ENCODE results near the genes GPX8 and CCNO.

GRCh38 chr5:44809295-44810213 lies 807 bp downstream of the MRPS30 start:
- PRO-cap, 4 experiments, result peak in 1 of 4 experiments; most common minus-strand start chr5:44809788 (in 1)
- RAMPAGE, long total RNA, 2 experiments, result no peak in any of the 2 experiments
- RRBS, result no CpG with 5 or more reads among the region's 46 CpGs

- PRO-cap, 4 experiments, result no peak in any of the 4 experiments
- RAMPAGE, long total RNA, 2 experiments, result no peak in any of the 2 experiments
- RRBS, result no CpG with 5 or more reads among the region's 6 CpGs
These were observed 186.7 kb downstream of the PARP8 start for GRCh38 chr5:50853142-50853604.

DNA sequence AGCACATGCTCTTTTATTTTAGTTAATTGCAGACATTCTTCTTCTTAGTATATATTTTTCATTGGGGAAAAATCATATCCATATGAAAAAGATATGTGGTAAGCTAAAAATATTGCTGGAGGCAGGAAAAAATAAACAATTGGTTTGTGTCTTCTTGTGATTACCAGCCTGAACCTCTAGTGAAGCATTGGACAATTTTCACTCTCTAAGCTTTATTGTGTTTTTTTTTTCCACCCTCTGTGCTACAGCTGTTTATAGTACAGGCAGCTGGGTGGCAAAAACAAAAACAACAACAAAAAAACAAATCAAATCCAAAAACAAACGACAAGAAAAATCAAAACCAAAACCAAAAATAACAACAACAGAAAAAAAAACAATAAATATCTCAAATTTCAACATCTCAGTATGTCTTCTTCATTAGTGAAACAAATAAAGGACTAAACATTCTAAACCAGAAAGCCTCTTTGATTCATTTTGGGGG lies 342.9 kb upstream of the ISL1 start:
- PRO-cap, 4 experiments, result peak in 1 of 4 experiments; most common minus-strand start position 244 of the sequence (in 1)
- RAMPAGE, long total RNA, 2 experiments, result no peak in any of the 2 experiments
- RRBS, result no CpG with 5 or more reads among the region's 1 CpG

GRCh38 chr5:51226146-51226914 lies 156.9 kb upstream of the ISL1 start:
- PRO-cap, 4 experiments, result no peak in any of the 4 experiments
- RAMPAGE, long total RNA, 2 experiments, result no peak in any of the 2 experiments
- RRBS, result no CpG with 5 or more reads among the region's 2 CpGs

DNA sequence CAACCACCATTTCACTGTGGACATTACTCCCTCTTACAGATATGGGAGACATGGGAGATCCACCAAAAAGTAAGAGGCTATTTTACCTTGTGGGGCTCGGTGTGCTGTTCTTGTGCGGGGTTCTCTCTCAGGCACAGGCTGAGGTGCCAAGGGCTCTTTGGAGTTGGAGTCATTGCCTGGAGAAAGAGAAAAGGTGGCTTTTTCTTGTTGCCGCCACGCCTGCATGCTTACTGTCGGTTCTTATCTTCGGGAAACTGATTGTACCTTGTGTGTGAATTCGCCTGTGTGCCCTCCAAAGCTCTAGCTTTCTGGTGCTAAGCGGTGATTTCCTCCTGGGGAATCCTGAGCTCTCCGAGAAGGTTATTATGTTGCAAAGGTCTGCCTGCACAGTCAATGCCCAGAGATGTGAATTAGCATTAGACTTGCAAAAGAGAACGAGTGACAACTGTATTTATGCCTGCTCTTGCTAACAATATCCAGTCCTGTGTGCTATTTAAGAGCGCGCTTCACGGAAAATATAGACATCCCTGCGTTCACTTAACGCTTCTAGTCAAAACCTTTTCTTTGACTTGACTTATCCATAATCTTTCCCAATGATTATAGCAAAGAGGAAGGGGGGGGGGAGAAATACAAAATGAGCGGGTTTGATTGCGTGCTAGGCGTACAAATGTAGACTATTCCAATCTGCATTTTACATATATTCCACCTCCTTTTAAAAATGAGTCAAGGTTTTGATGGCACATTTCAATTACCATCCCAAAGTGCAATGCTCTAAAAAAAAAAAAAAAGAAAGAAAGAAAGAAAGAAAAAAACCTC lies 591 bp downstream of the ISL1 start:
- PRO-cap, 4 experiments, result no peak in any of the 4 experiments
- RAMPAGE, long total RNA, 2 experiments, result no peak in any of the 2 experiments
- RRBS, result no CpG with 5 or more reads among the region's 18 CpGs

GRCh38 chr5:51387015-51387850 lies 4.0 kb downstream of the ISL1 start:
- PRO-cap, 4 experiments, result no peak in any of the 4 experiments
- RAMPAGE, long total RNA, 2 experiments, result no peak in any of the 2 experiments
- RRBS, result no CpG with 5 or more reads among the region's 37 CpGs

DNA sequence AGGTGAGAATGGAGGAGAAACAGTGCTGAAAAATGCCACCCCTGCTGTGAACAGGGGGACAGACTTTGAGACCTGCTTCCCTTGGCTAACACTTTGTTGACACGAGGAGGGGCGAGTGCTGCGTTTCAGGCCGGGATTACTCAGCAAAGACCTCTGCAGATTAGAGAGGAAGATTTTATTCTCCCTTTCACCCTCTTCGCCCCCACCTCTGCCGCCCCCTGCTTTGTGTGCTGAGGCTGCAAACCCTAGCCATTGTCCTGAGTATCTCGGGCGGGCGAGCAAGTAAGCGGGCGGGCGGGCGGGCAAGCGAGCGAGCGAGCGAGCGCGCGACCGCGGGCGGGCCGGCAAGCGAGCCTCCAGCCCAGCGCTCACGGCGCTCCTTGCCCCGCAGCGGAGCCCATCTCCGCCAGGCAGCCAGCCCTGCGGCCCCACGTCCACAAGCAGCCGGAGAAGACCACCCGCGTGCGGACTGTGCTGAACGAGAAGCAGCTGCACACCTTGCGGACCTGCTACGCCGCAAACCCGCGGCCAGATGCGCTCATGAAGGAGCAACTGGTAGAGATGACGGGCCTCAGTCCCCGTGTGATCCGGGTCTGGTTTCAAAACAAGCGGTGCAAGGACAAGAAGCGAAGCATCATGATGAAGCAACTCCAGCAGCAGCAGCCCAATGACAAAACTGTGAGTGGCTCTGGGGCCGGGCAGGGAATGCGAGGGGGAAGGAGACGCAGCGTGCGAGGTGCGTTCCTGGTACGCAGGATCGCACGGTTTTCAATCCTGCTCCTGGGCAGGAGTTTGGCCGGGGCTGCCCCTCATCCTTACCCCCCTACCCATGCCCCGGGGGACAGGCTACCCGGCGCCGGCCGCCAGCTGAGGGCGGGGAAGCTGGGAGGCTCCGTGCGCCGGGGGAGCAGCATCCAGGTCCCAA lies 6.3 kb downstream of the ISL1 start:
- PRO-cap, 4 experiments, result no peak in any of the 4 experiments
- RAMPAGE, long total RNA, 2 experiments, result no peak in any of the 2 experiments
- RRBS, result 4% methylated on average over 21 of the region's 68 CpGs

DNA sequence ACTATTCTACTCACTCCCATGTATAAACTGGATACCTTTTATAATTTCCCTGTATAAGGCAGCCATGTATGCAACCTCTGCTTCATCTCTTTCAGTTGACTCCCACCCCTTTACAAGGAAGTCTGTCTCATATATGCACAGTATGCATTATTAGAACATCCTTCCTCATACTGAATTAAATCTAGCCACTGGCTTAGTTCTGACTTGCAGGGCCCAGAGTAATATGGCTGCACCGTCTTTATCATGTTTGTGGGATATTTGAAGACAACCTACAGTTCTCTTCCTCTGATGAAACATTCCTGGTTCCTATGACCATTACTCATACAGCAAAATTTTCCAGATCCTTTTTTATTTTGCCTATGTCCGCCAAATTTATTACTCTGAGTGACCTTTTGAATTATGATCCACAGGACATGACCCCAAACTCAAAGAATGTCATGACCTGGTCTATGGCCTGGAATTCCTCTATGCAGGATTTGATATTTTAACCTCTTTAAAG lies 76.6 kb upstream of the ITGA1 start:
- PRO-cap, 4 experiments, result peak in 2 of 4 experiments; most common minus-strand start position 249 of the sequence (in 2)
- RAMPAGE, long total RNA, 2 experiments, result no peak in any of the 2 experiments
- RRBS, result no CpG with 5 or more reads among the region's 2 CpGs

GRCh38 chr5:52727517-52728123 lies 60.1 kb upstream of the ITGA1 start:
- PRO-cap, 4 experiments, result peak in 3 of 4 experiments; most common plus-strand start chr5:52727975 (in 2); most common minus-strand start chr5:52727856 (in 3)
- RAMPAGE, long total RNA, 2 experiments, result no peak in any of the 2 experiments
- RRBS, result no CpG with 5 or more reads among the region's 6 CpGs

GRCh38 chr5:52773973-52774568 lies 13.6 kb upstream of the ITGA1 start:
- PRO-cap, 4 experiments, result no peak in any of the 4 experiments
- RAMPAGE, long total RNA, 2 experiments, result no peak in any of the 2 experiments
- RRBS, result no CpG with 5 or more reads among the region's 6 CpGs

DNA sequence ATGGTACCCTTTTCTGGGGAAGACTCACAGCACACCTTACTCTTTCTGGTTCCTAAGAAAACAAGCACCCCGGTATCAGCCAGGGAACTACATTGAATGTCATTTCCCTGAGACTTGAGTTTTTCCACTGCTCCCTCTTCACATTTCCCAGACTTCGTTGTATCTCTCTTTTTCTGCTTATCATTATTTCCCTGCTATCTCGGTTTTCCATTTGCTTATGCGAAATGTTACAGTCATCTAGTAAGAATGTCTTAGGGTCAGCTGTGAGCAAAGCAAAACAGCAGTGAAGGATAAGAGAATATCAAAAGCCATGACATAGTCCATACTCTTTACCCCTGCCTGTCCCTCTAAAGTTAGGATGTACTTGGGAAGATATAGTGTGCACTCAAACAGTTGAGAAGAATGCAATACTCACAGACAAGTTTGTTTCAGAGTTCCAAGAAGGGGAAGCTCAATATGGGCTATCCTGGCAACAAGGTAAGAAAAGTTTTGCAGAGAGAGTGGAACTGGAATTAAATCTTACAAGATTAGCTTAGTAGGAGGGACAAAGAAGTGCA lies 88.8 kb downstream of the ITGA1 start:
- PRO-cap, 4 experiments, result no peak in any of the 4 experiments
- RAMPAGE, long total RNA, 2 experiments, result no peak in any of the 2 experiments
- RRBS, result no CpG with 5 or more reads among the region's 4 CpGs

DNA sequence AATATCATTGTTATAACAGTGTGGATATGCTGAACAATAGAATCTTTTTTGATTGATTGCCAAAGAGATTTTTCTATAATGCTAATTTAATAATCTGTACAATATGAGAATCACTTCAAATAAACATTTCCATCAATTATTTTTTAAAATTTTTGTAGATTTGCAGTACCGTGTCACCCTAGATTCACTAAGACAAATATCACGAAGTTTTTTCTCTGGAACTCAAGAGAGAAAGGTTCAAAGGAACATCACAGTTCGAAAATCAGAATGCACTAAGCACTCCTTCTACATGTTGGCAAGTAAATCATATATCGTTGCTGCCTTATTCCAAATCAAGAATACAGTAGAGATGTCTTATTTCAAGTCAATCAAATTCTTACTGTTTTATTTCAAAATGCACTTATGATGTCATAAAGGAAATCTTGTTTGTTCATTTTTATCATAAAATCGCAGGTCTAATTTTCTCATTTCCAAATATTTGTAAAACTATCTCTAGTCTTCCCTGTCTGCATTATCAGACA lies 68.9 kb upstream of the ITGA2 start:
- PRO-cap, 4 experiments, result no peak in any of the 4 experiments
- RAMPAGE, long total RNA, 2 experiments, result start-site peak on the plus strand in 1 of 2 experiments, centred at position 146 of the sequence, 17 reads per replicate
- RRBS, result no CpG with 5 or more reads among the region's 5 CpGs

DNA sequence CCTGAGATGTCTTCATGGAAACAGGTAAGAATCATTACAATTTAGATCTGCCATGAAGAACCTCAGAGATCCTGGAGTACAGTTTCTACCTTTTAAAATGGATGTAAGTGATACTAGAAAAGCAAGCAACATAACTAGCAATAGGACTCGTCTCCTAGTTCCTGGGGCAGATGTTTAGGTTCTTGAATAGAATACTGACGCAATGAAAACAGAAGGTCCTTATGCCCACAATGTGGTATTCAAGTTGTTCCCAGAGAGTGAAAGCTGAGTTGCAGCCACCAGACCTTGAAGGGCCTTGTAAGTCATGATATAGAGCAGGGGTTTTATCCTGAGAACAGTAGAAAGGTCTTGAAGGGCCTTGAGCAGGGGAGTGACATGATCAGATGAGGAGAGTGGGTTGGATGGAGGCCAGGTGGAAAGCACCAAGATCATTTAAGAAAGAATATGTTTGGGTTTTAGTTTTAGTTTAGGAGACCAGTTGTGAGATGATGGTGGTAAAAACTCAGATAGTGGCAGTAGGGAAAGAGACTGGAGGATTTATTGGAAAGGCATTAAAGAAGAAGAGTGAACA lies 5.8 kb downstream of the ITGA2 start:
- PRO-cap, 4 experiments, result no peak in any of the 4 experiments
- RAMPAGE, long total RNA, 2 experiments, result no peak in any of the 2 experiments
- RRBS, result no CpG with 5 or more reads among the region's 2 CpGs

GRCh38 chr5:53779617-53780180 lies 219.3 kb downstream of the NDUFS4 start:
- PRO-cap, 4 experiments, result no peak in any of the 4 experiments
- RAMPAGE, long total RNA, 2 experiments, result no peak in any of the 2 experiments
- RRBS, result no CpG with 5 or more reads among the region's 3 CpGs

DNA sequence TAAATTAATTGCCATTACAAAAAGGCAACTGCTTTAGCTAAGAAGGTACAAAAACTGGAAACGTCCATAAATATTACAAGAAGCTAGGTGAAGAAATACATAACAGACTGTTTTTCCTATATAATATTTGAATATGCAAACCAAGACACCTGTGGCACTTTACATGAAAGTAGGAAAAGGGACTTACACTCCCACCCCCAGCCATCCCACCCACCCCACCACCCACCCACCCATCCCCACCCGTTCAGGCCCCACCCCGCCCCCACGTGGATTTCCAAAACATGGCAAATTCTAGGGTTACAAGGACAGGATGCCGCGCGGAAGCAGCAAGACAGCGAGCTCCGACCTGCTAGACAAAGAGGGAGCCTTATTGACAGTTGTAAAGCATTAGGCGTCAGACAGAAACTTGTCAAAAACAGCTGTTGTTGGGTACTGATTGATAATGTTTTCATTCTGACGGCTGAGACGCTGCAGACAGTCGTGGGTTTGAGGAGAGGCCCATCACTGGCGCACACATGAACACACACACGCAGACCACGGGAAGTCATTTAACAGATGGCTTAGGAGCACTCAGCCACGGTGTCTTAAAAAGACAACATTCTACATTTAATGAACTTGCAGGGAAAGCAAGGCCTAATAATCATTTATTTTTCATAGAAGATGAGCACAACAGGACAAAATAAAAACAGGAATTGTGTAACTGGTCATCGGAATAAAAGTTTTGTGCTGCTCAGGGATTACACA lies 323.9 kb downstream of the NDUFS4 start:
- PRO-cap, 4 experiments, result no peak in any of the 4 experiments
- RAMPAGE, long total RNA, 2 experiments, result no peak in any of the 2 experiments
- RRBS, result no CpG with 5 or more reads among the region's 18 CpGs

- PRO-cap, 4 experiments, result no peak in any of the 4 experiments
- RAMPAGE, long total RNA, 2 experiments, result no peak in any of the 2 experiments
- RRBS, result no CpG with 5 or more reads among the region's 4 CpGs
These were observed 312.3 kb downstream of the ARL15 start for GRCh38 chr5:53997958-53998604.

- PRO-cap, 4 experiments, result peak in 4 of 4 experiments; most common plus-strand start chr5:55160180 (in 4); most common minus-strand start chr5:55160122 (in 4)
- RAMPAGE, long total RNA, 2 experiments, result no peak in any of the 2 experiments
- RRBS, result 5% methylated on average over 3 of the region's 10 CpGs
These were observed at the start of gene GPX8 for GRCh38 chr5:55159791-55160445. TSS of gene GPX8 (plus strand) at chr5:55160171.

DNA sequence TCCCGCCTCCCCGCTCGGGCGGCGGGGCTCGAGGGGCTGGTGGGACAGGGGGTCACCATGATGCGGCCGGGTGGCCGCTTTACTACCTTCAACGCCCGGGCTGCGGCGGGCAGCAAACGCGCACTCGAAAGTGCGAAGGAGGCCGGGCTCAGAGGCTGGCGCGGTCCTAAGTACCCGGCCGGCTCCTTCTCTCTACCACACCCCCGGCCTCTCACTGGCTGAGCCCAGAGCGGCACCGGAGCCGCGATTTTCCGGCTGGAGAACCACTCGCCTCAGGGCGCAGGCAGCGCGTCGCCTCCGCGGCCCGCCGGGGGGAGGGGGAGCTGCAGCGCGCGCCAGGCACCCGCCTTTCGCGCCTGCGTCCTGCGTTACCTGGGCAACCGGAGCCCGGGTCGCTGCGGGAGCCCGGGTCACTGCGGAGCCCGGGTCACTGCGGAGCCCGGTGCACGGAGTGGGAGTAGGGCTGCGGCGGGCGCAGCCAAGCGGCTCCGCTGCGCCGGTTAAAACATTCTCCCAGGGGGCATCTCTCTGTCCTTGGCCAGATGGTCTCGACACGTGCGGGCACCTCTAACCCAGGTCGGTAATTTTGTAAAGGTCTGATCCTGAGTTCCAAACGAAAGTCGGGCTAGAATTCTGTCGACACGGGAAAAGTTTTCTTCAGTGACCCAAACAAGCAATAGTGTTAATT lies at the start of gene CCNO:
TSS of gene CCNO (minus strand) at position 144 of the 688 bp plus-strand sequence.
- PRO-cap, 4 experiments, result peak in 3 of 4 experiments; most common plus-strand start position 418 of the sequence (in 1); most common minus-strand start position 194 of the sequence (in 2)
- RAMPAGE, long total RNA, 2 experiments, result no peak in any of the 2 experiments
- RRBS, result 2% methylated on average over 35 of the region's 70 CpGs

DNA sequence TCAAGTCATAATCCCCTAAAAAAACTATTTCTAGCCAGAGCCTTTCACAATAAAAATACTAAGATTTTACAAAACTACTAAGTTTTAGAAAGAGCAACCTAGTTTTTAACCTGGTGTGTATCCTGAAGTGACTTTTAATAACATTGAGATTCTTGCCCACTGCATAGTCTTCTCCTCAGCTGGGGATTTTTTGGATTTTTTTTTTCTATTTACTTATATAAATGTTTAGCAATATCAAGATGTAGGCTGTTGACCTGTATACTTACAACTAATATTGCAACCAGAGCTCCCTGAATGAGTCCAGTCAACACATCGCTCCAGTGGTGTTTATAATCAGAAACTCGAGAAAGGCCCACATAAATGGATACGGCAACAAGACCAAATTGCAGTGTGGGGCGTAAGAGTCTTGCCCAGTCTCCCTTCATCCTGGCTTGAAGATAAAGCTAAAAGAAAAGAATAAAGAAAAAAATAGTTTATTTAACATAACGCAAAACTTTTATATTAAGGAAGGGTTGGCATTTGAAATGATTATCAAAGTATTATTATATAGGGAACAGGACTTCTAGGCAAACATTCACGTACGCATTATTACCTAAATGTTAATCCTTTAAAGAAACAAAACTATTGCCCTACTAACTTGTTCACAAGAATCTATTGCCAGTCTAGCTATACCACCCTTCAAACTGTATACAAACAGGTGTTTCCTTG lies 109.0 kb downstream of the PLPP1 start:
- PRO-cap, 4 experiments, result no peak in any of the 4 experiments
- RAMPAGE, long total RNA, 2 experiments, result no peak in any of the 2 experiments
- RRBS, result no CpG with 5 or more reads among the region's 7 CpGs

- PRO-cap, 4 experiments, result no peak in any of the 4 experiments
- RAMPAGE, long total RNA, 2 experiments, result no peak in any of the 2 experiments
- RRBS, result no CpG with 5 or more reads among the region's 5 CpGs
These were observed 105.5 kb downstream of the PLPP1 start for GRCh38 chr5:55429076-55429754.